H7 (cell line): ENCODE data around the gene SEPTIN11.

DNA sequence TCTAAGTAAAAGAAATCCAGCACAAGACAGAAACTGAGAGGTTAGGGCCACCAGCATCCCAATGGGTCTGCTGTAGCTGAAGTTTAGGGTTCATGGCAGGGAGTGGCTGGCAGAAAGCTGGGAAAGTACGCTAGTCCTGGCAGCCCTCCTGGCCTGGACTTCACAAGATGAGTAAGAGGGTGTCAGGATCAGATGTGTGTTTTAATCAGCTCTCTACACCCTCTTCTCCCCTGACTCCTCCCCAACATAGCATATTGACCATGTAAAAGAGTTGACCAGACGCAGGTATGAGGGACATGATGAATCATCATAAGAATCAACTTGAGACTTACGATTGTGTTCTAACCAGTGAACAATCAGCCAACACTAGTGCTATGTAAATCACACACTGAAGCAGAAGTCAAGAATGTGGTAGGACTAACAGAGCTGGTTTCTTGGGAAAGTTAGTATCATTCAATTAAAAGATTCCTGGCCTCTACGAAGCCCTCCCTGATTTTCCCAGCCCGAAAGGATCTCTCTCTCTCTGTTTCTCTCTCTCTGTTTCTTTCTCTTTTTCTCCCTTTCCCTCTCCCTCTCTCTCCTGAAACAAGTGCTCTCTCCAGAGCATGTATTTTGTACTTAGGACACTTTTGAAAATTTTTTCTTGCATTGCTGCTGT, 5.3 kb downstream of the SOWAHB start:
- RAMPAGE, long total RNA: no peak

GRCh38 chr4:76897129-76897586, 786 bp downstream of the SOWAHB start:
- RAMPAGE, long total RNA: no peak

- RAMPAGE, long total RNA: no peak
These were observed 11.3 kb upstream of the SOWAHB start for GRCh38 chr4:76909373-76909574.

- RAMPAGE, long total RNA: no peak
These were observed at the start of gene SEPTIN11 for GRCh38 chr4:76949338-76950135. SEPTIN11 (plus strand) TSS chr4:76949752.

- RAMPAGE, long total RNA: no peak
These were observed 38.4 kb downstream of the CCNI start for GRCh38 chr4:77037314-77037943.

GRCh38 chr4:77434211-77434705, 171.4 kb upstream of the CXCL13 start:
- RAMPAGE, long total RNA: no peak

DNA sequence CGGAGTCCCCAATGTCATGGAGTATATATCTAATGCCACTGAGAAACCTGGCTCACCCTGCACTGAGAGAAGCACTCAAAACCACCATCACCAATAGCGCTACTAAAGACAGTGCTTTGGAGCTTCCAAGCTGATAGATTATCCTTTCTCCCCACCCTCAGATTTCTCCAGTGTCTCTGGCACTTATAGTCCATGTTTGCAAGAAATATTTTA, 280 bp upstream of the CXCL13 start:
- RAMPAGE, long total RNA: no peak

GRCh38 chr4:77795031-77795978, 23.9 kb downstream of the CNOT6L start:
- RAMPAGE, long total RNA: no peak

DNA sequence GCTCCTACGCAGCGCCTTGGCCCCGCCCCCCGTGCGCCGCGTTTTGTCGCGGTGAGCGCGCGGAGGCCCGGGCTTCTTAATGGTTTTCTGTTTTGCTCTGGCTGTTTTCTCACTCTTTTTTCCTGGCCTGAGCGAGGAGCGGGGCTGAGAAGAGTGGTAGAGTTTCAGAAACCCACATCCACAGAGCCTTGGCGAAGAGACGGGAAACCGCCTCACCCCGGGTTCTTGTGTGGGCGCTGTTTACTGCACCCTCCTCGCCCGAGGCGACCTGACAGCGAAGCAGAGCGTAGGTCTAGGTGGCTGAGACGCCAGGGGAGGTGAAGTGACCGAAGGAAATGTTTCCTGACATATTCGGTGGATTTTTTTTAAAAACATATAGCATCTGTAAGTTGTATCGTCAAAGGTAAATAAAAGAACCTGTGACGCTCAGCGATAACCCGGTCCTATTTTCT, 1.2 kb upstream of the CNOT6L start:
- RAMPAGE, long total RNA: no peak

GRCh38 chr4:77861430-77861885, 1.2 kb upstream of the MRPL1 start:
- RAMPAGE, long total RNA: no peak

GRCh38 chr4:78552421-78552786, 834 bp downstream of the ANXA3 start:
- RAMPAGE, long total RNA: no peak

GRCh38 chr4:78552787-78553374, 1.3 kb downstream of the ANXA3 start:
- RAMPAGE, long total RNA: no peak

GRCh38 chr4:78553375-78554120, 2.0 kb downstream of the ANXA3 start:
- RAMPAGE, long total RNA: no peak

GRCh38 chr4:78622300-78623035, 70.9 kb downstream of the ANXA3 start:
- RAMPAGE, long total RNA: no peak

- RAMPAGE, long total RNA: no peak
These were observed 55.0 kb upstream of the BMP2K start for GRCh38 chr4:78720861-78721813.

- RAMPAGE, long total RNA: no peak
These were observed 26.1 kb upstream of the BMP2K start for GRCh38 chr4:78749984-78750503.

- RAMPAGE, long total RNA: no peak
These were observed 5.9 kb downstream of the BMP2K start for GRCh38 chr4:78781771-78782662.

DNA sequence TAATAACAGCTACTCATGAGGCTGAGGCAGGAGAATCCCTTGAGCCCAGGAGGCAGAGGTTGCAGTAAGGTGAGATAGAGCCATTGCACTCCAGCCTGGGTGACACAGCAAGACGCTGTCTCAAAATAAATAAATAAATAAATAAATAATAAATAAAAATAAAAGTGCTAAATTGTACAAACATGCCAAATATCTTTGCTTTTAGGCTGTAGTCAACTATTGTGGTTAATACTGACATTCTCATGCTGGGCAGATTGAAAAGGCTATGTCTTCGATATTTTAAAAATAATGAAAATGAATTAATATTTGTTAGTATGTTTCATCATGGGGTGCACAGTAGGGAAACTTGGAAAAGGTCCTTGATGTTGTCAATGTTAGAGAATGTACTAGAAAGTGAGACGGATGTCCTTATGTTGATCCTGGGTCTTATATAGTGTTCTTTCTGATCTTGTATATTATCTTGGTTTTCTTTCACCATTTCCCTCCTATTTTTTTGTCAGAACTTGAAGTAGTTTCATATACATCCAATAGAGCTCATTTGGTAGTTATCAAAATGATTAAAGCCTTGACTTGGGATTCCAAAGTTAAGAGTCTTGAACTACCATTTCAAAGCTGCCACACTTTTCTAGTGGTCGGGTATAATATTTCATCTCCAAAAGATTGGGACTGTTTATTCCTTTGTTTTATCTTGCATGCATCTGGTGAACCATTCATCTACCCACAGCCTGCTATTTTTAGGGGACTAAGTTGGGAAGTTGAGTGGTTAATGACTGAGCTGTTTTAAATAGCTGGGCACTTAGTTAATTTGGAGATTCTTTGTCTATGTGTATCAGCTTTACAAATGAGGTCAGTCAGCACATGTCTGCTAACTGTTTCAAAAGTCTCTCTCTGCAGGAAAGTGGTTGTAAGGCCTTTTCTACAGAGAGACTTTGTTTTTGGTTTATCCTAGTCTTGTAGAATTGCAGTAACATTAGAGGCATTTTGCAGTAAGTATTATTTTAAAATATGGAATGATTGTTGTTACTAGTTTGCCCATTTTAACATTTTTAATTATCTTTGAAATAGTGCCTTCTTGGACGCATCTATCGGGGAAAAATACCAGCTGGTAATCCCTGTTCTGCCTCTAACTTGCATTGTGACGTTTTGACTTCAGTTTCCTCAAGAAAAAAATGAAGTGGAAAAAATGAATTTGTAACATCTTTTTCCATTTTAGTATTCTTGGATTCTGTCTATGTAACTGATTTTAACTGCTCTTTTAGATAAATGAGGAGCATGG, 8.0 kb downstream of the BMP2K start:
- RAMPAGE, long total RNA: no peak

DNA sequence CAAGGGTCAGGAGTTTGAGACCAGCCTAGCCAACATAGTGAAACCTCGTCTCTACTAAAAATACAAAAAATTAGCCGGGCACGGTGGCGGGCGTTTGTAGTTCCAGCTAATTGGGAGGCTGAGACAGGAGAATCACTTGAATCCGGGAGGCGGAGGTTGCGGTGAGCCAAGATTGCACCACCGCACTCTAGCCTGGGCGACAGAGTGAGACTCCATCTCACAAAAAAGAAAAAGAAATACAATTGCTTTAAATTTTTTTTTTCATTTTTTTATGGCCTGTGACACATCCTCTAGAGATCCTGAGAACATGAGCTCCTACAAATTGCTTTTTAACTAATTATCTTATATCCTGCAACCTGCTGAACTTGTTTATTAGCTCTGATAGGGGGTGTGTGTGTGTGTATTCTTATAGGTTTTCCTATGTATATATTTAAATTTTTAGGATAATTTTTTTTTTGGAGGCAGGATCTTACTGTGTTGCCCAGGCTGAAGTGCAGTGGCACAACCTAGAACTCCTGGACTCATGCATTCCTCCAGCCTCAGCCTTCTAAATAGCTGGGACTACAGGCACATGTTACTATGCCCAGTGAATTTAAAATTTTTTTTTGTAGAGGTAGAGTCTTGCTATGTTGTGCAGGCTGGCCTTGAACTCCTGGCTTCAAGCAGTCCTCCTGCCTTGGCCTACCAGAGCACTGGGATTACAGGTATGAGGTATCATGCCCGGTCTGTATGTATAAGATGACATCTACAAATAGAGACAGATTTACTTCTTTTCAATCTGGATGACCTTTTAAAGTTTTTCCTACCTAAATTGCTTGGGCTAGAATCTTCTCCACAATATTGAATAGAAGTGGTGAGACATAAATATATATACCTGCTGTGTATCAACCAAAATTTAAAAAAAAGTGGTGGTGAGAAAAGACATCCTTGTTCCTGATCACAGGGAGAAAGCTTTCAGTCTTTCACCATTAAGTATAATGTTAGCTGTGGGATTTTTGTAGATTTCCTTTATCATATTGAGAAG, 29.9 kb downstream of the BMP2K start:
- RAMPAGE, long total RNA: no peak

- RAMPAGE, long total RNA: no peak
These were observed 69.1 kb downstream of the BMP2K start for GRCh38 chr4:78845237-78845677.